Mesenchymal stem cell of Wharton's jelly (primary cell): ENCODE measurements around the gene TRIM43.

GRCh38 chr2:88691355-88691591, 200 bp upstream of the RPIA start:
- CAGE, long polyA plus RNA, result no peak

DNA sequence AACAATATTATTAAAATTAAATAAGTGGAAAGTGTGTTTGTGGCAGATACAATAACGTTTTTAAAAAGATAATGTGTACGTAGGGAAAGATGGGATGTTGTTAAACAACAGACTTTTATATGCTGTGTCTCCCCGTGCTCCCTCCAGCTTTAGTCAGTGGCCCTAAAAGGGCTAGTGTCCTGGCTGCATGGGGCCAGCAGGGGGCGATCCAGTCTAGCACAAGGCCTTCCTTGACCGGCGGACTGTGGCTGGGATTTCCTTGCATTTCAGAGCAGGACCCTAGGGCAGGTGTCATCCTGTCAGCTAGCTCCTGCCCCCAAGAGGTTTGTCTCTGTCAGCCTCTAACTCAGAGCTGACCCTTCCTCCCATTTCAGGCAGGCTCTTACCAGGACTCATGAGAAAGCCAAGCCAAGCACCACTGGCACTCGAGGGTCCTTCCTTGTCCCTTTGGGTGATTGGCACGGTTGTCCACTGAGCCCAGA, 140.2 kb downstream of the RPIA start:
- CAGE, long polyA plus RNA, result no peak

DNA sequence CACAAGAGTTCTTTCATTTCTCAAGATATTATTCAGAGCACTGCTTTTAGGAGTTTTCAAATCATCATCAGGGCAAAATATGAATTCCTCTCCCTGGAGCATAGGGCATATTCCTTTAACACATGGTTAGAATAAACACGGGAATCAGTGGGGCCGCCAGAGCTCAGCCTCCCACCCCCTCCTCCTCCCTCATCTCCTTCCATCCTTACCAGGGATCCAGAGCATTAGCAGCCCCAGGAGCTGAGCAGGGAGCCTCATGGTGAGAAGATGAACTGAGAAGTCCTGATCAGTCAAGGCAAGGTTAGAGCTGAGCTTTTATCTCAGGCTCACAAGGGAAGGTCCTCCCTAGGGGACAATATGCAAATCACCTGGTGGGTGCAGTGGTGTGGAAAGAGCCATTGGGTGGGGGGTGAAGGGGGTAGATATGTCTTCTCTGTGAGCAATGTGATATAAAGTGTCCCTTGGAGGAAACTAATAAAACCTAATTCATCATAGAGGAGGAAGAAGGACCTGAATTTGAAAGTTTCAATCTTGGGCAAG, 543.3 kb downstream of the RPIA start:
- CAGE, long polyA plus RNA, result no peak

DNA sequence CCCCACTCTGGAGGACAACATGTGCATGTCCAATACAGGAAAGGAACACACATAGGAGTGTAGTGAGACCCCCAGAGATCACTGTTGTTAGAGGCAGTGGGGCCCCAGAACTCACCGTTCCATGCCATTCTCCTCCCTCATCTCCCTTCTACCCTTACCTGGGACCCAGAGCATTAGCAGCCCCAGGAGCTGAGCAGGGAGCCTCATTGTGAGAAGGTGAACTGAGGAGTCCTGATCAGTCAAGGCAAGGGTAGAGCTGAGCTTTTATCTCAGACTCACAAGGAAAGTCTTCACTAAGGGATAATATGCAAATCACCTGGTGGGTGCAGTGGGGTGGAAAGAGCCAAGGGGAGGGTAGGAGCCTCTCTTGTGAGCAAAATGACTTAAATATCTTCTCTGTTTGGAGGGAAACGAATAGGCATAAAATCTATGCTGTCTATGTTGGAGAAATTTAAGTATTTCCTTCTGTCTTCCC, 553.9 kb downstream of the RPIA start:
- CAGE, long polyA plus RNA, result no peak

DNA sequence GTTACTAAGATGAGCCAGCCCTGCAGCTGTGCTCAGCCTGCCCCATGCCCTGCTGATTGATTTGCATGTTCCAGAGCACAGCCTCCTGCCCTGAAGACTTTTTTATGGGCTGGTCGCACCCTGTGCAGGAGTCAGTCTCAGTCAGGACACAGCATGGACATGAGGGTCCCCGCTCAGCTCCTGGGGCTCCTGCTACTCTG, 1170.8 kb downstream of the RPIA start:
- CAGE, long polyA plus RNA, result no peak

DNA sequence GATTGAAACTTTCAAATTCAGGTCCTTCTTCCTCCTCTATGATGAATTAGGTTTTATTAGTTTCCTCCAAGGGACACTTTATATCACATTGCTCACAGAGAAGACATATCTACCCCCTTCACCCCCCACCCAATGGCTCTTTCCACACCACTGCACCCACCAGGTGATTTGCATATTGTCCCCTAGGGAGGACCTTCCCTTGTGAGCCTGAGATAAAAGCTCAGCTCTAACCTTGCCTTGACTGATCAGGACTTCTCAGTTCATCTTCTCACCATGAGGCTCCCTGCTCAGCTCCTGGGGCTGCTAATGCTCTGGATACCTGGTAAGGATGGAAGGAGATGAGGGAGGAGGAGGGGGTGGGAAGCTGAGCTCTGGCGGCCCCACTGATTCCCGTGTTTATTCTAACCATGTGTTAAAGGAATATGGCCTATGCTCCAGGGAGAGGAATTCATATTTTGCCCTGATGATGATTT, 1255.8 kb downstream of the RPIA start:
- CAGE, long polyA plus RNA, result no peak

DNA sequence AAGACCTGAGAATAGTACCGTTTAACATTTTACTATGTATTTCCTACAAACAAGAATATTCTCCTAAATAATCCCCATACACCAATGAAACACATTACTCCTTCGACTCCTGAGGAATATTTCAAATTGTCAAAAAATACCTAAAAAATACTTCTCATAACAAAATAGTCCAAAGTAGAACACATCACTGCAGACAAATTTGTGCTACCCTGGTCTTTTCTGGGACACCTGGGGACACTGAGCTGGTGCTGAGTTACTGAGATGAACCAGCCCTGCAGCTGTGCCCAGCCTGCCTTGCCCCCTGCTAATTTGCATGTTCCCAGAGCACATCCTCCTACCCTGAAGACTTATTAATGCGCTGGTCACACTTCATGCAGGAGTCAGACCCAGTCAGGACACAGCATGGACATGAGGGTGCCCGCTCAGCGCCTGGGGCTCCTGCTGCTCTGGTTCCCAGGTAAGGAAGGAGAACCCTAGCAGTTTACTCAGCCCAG, 1518.2 kb downstream of the RPIA start:
- CAGE, long polyA plus RNA, result no peak

DNA sequence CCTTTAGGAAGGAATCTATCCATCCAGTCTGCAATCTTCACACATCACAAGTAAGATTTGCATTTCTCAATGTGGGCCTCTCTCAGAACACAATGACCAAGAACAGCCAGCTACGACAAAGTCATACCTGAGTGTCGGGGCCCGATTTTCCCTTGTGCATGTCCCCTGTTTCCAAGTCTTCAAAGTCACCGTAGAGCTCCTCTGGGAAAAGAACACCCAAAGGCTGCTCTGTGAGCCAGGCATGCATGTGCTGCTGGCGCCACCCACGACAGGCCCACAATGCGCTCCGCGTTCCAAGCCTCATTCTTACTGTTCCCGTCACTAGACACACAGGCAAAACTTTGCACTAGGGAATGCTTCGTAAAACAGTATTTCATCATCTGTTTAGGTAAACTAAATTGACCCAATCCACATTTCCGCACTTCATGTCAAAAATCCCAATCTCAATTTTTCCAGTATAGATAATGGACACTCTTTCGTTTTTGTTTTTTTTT, 384.0 kb upstream of the AQP7B start:
- CAGE, long polyA plus RNA, result no peak

- CAGE, long polyA plus RNA, result no peak
Measured at GRCh38 chr2:95031382-95031572, 5.8 kb downstream of the MAL start.

DNA sequence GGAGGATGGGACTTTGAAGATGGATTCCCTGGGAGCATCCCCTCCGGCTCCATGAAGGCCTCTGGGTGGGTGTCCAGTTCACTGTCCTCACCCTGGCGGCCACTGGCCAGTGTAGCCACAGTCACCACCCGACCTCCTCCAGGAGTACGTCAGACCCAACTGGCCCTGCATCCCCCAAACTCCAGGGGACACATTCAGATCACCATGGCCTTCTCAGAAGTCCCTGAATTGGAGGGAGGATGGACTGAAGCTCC, 23.3 kb downstream of the KCNIP3 start:
- CAGE, long polyA plus RNA, result no peak

DNA sequence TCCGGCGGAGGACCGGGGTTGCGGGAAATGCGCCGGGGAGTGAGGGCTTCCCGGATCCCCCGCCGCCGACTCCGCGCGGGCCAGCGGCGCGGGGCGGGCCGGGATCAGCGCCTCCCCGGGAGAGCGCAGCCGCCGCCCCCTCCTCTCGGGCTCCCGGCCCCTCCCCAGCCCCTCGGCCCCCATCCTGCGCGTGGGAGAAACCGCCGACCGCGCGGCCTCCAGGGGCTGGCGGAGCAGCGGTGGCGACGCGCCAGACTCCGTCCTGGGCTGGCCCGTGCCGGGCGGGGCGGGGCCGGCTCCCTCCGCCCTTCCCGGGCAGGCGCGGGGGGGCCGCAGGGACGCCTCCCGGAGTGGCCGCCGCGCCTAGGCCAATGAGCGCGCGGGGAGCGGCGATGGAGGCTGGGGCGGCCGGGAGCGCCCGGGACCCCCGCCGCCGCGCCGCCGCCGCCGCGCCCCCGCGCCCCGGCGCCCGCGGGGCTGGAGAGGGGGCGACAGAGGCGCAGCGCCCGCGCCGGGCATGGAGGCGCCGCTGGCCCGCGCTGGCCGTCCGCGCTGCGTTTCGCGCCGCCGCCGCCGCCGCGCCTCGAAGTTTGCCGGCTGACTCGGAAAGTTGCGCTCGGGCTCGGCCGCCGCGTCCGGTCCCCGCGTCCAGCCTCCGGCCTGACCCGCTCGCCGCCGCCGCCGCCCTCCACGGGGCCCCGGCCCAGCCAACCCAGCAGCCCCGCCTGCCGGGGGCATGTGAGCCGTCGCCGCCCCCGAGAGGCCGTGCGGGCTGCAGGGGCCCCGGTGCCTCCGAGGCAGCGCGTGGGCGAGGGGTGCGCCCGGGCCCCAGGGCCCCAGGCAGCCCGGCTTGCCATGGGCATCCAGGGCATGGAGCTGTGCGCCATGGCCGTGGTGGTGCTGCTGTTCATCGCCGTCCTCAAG, 49.3 kb downstream of the KCNIP3 start:
- CAGE, long polyA plus RNA, result no peak

DNA sequence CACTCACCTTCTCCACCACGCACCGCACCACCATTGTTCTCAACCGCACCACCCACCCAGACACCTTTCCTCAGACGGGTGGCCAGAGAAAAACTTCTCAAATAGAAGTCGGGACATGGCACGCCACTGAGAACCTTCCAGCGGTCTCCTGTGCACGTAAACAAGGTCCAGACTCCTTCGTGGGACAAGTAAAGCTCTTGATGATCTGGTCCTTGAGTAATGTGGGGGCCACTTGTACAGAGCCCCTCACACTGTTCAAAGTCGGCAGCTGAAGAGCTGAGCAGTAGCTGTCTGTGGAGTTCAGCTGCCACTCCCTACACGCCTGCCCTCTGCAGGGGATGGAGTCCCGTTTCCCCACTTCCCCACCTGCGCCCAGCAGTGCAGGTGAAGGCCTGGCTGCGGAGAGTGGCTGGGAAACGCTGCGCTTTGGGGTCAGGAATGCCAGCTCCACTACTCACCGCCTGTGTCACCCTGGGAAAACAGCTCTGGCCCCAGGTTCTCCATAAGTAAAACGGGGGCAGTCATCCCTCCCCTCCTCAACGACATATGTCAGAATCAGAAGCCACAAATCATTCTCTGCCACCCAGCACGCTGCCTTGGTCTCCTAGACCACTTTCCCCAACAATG, 579 bp upstream of the FAHD2A start:
- CAGE, long polyA plus RNA, result no peak

- CAGE, long polyA plus RNA, result no peak
Measured at GRCh38 chr2:95526120-95527414, 42.0 kb upstream of the TRIM43B start.

- CAGE, long polyA plus RNA, result no peak
Measured at GRCh38 chr2:95591805-95592197, at the start of gene TRIM43. TRIM43 (plus strand) TSS chr2:95592001.

GRCh38 chr2:96121452-96121651, 5.0 kb upstream of the ADRA2B start:
- CAGE, long polyA plus RNA, result no peak

DNA sequence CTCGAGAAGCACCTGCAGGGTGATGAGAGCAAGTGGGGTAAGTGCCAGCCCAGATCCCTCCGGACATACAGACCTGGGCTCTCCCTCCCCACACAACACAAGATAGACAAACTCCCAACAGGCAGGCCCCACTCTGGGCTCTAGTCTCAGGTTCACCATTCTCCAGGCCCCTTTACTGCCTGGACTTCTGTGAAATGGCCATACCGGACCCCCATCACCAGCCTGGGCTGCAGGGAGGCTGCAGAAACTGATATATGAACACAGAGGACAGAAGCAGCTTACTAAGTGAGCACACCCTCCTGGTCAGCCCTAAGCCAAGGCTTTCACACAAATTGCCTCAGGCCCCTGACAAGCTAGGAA, 5.6 kb downstream of the ASTL start:
- CAGE, long polyA plus RNA, result no peak

DNA sequence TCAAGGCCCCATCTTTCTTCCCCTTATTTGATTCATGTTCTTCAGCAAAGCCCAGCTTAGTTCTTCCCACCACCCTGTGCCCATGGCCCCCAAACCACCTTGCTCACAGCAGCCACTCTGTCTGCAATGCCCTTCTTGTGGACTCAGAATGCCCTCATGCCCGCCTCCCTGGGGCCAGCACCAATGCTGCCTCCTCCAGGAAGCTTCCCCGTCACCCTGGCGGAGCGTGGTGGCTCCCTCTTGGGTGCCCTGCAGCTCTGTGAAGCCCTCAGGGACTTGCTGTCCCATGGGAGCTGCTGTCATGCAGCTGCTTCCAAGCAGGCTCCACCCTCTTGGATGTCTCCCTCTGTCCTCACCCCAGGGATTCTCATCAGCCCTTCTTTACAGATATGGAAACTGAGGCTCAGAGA, 11.7 kb upstream of the DUSP2 start:
- CAGE, long polyA plus RNA, result no peak

DNA sequence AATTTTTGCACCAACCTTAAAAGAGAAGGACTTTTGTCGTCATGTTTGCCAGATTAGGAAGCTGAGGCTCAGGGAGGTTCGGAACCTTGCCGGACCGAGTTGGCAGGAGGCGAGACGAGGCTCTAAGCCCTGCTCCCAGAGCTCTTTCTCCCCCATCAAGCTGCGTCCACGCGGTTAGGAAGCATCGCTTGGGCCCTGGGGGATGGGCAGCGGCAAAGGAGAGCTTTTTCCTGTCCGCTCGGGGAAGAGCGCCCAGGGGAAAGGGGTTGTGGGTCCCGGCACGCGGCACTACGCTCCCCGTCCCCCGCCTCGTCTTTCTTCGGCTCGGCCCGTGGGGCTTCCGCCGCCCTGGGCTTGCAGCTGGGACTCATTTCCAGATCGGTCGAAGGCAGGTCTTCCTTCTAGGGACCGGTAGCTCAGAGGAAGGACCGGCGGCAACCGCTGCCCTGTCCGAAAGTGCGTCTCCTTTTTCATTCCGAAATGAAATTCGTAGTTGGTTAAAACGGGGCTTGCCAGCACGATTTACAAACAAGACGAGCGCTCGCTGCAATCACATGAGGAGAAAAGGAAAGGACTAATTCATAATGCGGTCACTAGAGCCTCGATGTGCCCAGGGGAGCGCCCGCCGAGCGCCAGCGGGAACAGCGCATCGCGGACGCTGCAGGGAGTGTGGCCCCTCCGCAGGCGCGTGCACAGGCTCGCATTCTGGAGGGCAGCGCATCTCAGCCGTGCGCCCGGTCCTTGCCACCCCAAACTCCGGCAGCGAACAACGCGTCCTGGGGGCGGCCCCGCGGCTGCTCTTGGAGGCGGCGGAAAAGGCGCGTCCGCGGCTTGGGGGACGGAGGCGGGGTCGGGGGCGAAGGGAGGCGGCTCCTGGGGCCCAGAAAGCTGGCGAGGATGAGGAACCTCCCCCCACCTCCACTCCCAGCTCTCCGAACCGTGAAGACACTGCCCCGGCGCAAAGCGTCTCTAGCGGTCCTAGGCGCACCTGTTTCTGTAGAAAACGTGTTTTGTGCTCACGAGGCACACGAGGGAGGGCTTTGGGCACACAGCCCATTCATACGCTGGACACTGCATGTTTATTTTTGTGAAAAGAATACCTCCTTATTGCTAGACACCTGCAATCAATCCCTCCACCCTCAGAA, 3.6 kb upstream of the ITPRIPL1 start:
- CAGE, long polyA plus RNA, result no peak

- CAGE, long polyA plus RNA, result no peak
Measured at GRCh38 chr2:96470357-96471083, 34.6 kb downstream of the NEURL3 start.

- CAGE, long polyA plus RNA, result no peak
Measured at GRCh38 chr2:96509232-96509927, 4.2 kb upstream of the NEURL3 start.